ENCODE data around the genes FGGY and CYP2J2.

DNA sequence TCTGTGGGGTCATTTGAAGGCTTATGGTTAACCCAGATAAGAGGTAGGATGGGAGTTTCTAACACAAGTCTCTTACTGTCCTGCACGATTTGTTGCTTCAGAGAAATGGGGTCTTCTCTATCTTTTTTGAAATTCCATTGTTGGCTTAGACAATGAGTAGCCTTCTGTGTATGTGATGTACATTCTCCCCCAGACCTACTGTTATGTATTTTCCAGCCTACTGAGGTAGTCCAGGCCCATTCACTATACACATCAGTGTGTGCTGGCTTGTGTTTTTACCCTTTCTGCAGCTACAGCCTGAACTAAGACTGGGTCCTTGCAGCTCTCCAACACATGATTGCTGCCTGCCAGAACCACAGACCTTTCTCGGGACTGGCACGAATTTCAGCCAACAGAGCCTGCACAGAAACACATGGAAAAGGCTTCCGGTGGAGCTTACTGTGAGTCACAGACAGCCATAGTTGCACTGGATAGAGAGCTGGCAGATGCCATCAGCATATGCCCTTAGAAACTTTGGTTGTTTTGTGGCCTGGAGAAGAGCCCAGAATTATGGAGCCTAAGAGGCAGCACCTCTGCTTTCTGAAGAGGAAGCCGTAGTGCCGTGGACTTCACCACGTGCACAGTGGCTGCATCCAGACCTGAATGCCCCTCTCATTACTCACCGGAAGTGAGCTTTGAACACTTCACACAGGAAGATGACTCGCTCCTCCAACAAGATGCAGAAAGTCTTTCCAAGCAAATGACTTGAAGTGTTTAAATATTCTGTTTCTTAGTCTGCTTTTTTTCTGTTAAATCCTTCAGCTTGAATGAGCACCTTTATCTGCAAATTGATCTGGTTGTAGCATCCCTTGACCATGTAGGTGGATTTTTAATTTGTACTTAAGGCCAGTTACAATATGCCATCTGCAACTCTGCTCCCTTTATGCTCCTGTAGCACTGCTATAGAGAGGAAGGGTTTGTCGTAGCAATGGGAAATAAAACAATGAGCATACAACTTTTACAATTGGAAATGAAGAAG is 28.5 kb downstream of the JUN start:
- PRO-cap, result no peak

- PRO-cap, result bidirectional peak, plus-strand start at chr1:58781939, minus-strand start at chr1:58781911; bidirectional peak, plus-strand start at chr1:58782427, minus-strand start at chr1:58782073
Observed at GRCh38 chr1:58781549-58782597, 2.0 kb downstream of the JUN start.

GRCh38 chr1:58782598-58782724 is 1.4 kb downstream of the JUN start:
- PRO-cap, result no peak

DNA sequence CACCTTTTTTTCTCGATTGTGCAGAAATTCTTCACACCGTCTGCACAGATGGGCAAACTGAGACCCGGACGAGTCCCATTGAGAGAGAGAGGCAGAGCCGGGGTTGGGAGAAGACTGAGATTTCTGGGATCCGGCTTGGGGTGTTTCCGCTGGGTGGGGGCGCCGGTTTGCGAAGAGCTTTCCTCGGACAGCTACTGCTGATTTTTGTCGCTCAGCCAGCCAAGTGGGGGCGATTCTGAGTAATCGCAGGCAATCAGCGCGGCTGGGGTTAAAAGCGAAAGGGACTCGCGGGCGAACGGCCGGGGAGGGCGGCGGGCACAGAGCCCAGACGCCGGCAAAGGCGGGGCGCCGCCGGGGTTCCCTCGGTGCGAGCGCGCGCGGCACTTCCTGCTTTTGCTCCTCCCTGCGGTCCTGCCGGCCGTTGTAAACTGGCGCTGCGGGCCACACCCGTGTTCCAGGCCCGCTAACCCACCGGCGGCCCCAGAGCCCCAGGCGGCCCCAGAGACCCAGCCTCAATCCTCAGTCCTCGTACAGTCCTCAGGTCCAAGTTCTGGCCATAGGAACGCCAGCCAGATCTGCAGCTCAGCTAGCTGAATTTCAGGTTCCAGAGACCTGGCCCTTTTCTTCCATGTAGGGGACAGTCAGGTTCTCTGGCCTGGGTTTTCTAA is 32.4 kb upstream of the JUN start:
- PRO-cap, result bidirectional peak, plus-strand start at position 390 of the sequence, minus-strand start at position 330 of the sequence

DNA sequence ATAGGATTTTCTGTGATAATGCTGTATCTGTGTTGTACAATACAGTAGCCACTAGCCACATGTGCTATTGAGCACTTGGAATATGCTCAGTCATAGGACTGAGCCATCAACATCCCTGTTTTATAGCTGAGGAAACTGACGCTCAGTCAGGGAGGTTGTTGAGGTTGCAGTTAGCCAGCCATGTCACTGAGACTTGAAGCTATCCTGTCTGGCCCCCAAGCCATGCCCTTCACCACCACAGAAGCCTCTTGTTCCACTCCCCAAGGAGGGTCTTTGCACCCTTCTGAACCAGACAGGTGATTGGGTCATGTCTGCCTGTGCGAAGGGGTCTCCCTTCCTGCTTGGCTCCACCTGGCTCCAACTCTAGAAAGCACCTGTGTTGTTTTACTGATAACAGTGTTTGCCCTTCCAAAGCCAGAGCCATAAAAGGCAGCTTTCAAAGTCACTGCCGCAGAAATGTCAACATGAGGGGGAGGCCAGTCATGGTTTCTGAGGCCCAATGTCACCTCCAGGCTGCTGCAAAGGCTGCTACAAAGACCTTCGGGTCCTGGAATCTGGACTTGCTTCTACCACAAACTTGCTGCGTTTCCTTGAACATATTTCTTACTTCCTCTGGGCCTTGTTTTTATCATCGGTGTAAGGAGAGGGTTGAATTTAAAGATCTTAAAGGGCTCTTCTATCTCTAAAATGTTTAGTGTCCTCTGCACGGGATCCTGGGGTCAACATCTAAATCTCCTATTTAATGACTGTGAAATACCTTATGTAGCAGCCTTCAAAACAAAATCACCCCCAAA is 101.4 kb upstream of the JUN start:
- PRO-cap, result no peak

GRCh38 chr1:58971507-58972221 is 187.8 kb upstream of the JUN start:
- PRO-cap, result no peak

GRCh38 chr1:59013092-59014213 is 229.6 kb upstream of the JUN start:
- PRO-cap, result bidirectional peak, plus-strand start at chr1:59013511, minus-strand start at chr1:59013483; bidirectional peak, plus-strand start at chr1:59013888, minus-strand start at chr1:59013702

DNA sequence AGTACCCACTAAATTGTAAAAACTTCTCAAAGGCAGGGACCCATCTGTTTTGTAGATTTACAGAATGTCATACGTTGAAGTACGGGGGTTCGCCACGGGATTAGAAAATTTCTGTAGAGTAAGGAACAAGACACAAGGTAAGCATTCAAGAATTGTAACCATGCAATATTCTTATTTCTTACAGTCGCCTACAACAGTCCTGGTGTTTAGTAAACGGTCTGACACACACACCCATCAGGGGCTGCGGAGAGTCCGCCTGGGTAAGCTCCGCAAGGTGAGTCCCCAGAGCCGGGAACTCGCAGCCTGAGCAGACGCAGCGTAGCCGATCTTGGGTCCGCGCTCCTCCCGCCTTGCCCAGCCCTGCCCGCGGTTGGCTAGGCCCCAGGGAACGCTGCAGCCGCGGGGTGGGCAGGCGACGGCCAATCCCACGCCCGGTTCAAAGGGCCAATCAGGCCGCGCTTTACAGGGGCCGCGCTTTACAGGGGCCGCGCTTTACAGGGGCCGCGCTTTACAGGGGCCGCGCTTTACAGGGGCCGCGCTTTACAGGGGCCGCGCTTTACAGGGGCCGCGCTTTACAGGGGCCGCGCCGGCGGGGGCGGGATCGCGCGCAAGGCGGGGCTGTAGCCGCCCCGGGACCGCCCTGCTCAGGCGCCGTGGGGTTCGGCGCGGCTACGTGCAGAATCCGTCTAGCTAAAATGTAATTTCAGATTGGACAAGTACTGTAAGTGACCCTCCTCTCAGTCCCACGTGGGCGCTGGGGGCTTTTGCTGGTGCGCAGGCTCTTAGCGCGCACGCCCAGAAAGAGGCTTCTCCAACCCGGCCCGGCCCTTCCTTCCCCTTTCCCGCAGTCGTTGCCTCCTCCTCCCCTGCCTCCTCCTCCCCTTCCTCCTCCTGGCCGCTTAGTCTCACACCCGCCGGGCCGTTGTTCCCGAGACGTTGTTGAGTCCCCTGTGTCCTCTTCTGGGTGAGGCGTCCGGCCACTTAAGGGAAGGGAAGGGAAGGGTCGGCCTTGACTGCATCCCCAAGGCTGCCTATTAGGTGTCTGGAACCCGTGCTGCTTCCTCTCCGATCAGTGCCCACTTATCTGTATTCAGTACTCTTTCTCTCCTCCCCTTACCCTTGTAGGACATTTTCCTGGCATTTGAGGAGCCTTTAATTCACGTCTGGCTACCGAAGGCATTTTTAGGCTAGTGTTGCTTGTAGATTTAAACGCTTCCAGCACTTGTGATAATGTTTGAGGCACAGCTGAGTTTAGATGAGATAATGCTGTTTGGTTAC is at the start of gene FGGY:
Gene FGGY, plus strand, starts transcription at position 908 of the 1,278 bp plus-strand sequence.
- PRO-cap, result bidirectional peak, plus-strand start at position 647 of the sequence, minus-strand start at position 344 of the sequence

DNA sequence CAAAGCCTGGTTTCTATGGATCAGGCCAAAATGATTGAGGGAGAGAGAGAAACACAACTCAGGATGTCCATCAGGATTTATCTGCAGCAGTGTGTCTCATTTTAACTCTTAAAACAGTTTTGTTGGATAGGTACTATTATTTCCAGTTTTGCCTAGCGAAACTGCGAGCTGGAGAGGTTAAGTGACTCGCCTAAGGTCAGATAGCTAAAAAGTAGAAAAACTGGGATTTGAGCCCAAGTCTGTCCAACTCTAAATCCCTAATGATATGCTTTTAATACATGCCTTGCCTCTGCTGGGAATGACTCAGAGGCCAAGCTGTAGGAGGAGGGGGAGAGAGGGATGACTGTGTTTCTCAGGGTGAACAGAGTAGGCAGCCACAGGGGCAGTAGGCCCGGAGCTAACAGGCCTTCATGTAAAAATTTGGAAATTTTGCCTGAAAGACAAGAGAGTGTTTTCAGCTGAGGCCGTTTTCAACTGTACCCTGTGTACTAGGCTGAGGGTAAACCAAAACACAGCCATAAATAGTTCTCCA is 107.6 kb upstream of the HOOK1 start:
- PRO-cap, result no peak

DNA sequence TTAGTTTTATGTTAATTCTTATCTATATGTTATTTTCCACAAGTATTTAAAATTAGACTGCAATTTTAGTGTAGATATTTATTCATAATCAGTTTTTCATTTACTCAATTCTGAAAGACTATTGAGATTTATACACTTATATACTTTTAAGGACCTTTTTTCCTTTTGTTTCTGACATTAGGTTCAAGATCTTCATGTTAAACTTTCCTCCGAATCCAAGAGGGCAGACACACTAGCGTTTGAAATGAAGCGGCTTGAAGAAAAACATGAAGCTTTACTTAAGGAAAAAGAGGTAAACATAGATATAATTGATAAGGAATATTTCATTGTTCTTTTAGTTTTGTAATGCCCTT is 34.1 kb downstream of the HOOK1 start:
- PRO-cap, result no peak

DNA sequence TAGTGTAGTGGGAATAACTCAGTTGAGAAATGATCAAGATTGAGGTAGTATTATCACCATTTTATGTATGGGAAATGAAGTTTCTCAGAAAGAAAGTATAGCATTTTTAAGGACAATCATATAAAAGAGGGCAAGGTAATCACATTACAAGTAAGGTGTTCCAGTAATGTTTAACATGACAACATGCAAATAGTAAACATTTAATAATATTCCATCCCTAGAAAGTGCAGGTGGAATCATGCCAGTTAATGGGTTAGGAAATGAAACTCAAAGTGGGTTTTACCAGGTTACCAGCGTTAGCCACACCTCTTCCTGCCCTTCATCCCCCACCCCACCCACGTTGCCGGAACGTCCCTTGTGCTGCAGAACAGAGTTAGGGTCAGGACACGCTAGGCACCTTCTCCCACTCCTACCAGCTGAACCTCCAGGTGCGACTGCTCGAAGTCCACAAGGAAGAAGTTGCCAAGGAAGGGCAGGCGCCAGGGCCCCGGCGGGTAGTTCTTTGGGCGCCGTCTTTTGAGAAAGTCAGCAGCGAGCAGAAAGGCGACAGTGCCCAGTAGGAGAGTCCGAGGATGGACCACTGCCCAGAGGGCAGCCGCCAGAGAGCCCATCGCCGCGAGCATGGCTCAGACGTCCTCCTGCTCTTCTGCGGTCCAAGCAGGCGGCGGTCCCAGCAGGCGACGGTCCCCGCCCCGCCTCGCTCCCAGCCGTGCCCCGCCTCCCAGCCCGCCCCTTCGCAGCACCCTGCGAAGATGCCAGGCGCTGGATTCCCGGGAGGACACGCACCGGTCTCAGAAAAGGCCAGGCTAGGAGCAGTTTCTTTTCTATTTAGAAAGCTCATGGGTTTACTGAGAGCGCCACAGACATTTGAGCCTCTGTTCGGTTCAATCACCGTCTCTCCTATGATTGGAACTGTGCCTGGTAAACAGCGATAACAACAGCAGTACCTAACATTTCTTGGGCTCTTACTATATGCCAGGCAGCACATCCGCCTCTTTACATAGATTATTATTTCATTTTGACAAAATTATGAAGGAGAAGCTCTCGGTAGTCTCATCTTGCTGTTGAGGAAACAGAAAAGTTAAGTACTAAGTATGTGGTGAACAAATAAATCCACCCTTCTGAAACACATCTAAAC is at the start of gene CYP2J2:
Gene CYP2J2, minus strand, starts transcription at position 650 of the 1,138 bp plus-strand sequence.
- PRO-cap, result unidirectional peak, plus-strand start at position 358 of the sequence; unidirectional peak, minus-strand start at position 440 of the sequence; unidirectional peak, minus-strand start at position 648 of the sequence

DNA sequence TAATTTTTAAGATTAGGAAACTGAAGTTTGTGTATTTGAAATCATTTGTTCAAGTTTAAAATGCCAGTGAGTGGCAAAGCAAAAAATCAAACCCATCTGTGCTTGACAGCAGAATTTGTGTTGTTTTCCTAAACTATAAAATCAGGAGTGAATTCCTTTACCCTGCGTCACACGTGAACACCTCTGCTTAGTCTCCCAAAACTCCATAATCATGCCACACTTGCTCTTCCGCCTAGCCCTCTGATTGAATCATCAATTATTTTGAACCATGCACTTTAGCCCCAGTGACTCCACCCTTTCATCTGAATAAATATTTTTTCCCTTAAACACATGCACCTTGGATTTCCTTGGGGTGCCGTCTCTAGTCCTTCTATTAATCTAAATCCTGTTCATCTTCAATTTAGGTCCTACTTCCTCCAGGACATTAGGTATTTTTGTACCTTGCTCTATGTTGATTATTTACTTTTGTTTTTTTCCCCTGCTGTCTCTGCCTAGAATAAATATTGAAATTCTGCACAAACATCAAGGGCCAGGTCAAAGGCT is 9.7 kb upstream of the CYP2J2 start:
- PRO-cap, result no peak

- PRO-cap, result no peak
Observed at GRCh38 chr1:60489867-60490903, 416.6 kb upstream of the C1orf87 start.

DNA sequence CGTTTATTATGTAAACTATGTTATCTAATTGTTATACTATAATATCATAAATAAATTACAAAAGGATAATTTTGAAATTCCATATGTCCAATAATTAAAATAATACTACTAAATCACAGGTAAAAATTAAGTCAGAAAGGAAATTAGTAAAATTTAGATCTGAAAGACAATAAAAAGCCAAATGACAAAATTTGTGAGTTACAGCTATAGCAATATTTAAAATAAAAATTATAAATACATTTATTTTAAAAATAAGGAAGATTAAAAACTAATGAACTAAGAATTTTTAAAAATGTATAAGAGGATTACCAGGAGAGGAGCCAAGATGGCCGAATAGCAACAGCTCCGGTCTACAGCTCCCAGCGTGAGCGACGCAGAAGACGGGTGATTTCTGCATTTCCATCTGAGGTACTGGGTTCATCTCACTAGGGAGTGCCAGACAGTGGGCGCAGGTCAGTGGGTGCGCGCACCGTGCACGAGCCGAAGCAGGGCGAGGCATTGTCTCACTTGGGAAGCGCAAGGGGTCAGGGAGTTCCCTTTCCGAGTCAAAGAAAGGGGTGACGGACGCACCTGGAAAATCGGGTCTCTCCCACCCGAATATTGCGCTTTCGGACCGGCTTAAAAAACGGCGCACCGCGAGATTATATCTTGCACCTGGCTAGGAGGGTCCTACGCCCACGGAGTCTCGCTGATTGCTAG is 442.5 kb upstream of the NFIA start:
- PRO-cap, result no peak

GRCh38 chr1:60873302-60873610 is 209.1 kb upstream of the NFIA start:
- PRO-cap, result no peak

DNA sequence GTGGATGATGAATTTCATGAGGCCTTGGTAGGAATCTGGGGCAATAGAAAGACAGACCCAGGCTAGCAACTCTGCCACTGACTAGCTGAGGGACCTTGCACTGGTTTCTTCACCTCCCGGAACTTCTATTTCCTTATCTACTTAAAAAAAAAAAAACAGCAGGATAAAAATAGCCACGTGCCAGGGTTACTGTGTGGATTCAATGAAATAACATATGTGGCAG is 158.6 kb upstream of the NFIA start:
- PRO-cap, result no peak

- PRO-cap, result bidirectional peak, plus-strand start at chr1:61078799, minus-strand start at chr1:61078755
Observed at GRCh38 chr1:61078460-61078935, 3.9 kb upstream of the NFIA start.

- PRO-cap, result no peak
Observed at GRCh38 chr1:61132002-61132718, 49.8 kb downstream of the NFIA start.

DNA sequence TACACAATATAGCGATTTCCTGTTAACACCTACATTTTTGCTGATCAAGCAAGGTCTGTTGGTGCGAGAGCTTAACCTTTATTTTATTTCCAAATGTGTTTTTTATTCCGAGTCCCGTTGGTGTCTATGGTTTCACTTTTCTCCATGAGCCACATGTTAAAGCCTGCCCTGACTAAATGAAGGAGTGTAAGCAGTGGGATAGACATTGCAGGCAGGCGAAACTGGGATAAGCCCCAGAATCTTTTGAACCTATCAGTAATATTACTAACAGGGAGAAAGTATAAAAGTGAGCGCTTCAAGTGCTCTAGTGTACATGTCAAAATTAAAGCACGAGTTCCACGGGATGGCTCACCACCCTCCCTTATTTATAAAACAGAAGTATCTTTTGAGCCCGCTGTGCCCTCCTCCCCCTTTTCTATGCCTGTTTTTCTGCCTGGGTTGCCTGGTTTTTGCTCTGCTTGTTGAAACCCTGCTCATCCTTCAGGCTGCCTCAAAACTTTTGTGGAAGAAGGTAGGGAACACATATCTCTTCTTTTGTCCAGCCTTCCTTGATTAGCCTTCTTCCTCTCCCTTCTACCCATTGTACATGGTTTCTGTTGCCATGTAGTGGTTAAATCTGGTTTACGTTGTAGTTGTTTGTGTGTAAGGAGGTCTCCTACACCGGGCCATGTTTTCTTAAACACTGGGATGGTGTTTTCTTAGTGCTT is 120.8 kb downstream of the NFIA start:
- PRO-cap, result no peak

- PRO-cap, result no peak
Observed at GRCh38 chr1:61334964-61335377, 252.6 kb downstream of the NFIA start.

Measured in fallopian tube (tissue), 1 donor.